Bronchus (tissue), 1 donor: ENCODE measurements around a stretch of chr15.

- PRO-cap: no peak
Measured at GRCh38 chr15:57516518-57517199, 75.0 kb upstream of the MYZAP start.

DNA sequence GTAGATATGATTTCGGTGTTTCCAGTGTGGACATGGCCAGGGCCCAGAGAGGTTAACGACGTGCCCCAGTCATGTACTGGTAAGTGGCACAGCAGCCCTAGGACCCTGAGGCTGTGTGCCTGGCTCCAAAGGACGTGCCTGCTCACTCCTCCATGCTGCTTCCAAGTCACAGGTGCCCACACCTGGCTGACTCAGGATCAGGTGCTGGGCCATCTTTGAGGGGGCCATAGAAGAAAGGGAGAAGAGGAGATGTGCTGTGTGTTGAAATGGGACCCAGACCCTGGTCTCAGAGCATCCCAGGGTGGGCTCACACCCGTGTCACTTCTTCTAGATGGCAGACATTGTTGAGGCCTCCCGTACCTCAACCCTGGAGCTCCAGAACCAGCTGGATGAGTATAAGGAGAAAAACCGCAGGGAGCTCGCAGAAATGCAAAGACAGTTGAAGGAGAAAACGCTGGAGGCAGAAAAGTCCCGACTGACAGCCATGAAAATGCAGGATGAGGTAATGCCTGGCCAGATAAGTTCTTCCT is 67.4 kb upstream of the MYZAP start:
- PRO-cap: no peak

GRCh38 chr15:57561320-57561724 is 30.4 kb upstream of the MYZAP start:
- PRO-cap: no peak

DNA sequence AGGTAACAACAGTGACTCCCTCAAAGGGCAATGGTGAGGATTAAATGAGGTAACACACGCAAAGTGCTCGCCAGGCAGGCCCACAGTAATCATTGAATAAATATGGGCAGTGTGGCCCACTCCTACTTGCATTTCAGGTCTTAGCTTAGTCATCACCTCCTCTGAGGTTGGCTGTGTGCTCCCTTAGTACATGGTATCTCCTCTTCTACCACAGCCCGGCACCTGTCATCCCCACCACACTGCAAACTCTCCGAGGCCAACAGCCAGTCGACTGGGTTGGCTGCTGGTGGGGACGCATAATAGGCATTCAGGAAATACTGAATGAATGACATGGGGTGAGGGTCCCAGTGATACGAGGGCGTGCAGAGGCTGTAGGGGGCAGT is 457 bp upstream of the MYZAP start:
- PRO-cap: no peak

DNA sequence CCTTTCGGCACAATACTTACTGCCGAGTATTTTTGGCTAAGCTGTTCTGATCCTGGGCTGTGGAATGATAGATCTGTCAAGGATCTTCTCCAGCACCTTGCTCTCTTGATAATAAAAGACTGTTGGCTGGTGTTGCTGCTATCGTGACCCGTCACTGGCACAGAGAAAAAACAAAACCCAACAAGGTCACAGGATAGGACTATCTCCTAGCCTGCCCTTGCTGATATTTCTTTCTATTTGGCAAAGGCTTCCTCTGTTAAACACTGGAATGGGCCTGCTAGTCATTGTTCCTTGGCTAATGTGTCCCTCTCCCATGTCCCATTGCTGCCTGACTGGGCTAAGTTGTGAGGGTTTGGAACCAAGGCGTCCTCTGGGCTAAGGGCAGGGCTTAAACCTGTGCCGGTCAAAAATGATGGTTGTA is 3.9 kb downstream of the MYZAP start:
- PRO-cap: no peak

DNA sequence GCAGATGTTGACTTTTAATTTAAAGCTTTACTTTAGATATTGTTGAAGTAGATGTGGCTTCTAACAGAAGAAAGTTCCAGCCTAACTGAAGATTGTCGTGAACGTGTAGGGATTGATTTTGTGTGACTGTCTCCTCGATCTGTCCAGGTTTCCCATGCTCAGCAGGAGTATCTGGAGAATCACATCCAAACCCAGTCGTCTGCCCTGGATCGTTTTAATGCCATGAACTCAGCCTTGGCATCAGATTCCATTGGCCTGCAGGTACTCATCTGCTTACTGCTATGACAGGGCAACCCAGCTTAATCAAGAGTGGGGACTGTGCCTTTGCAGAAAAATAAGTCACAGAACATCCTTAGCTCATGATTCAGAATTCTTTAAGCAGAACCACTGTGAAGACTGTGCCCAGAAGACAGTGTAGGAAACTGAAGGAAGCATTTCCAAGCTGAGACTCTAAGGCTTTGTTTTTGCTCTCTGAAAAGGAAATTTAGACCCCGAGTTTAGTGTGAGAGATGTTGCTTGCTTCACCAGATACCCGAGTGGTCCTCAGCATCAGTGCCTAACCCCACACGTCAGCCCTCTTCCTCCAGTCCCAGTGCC is 34.0 kb downstream of the MYZAP start:
- PRO-cap: no peak

DNA sequence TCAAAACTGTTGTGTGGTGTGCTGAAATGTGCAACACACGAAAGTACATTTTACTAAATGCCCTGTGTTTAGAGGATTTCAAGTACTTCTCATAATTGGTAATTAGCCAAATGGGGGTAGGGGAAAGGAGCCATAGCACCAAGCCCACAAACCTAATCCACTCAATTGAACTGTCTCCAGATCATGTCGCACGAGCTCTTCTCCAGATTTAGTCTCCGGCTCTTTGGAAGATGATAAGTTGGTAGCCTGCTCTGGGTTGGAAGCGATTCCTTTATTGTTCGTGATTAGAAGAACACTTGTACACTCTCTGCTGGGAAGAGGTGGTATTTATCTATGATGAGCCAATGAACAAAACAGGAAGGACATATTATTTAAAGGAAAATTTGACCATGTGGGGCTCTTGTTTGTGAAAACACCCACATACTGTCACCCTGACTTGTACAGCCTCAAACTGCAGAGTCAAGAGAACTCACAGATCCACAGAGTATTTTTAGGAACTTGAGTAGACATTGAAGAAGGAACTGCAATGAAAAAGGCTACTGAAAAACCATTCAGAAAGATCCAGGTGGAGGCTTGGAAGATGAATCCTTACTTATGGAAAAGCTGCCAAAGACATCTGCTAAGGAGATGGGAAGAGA is 54.4 kb downstream of the MYZAP start:
- PRO-cap: no peak

DNA sequence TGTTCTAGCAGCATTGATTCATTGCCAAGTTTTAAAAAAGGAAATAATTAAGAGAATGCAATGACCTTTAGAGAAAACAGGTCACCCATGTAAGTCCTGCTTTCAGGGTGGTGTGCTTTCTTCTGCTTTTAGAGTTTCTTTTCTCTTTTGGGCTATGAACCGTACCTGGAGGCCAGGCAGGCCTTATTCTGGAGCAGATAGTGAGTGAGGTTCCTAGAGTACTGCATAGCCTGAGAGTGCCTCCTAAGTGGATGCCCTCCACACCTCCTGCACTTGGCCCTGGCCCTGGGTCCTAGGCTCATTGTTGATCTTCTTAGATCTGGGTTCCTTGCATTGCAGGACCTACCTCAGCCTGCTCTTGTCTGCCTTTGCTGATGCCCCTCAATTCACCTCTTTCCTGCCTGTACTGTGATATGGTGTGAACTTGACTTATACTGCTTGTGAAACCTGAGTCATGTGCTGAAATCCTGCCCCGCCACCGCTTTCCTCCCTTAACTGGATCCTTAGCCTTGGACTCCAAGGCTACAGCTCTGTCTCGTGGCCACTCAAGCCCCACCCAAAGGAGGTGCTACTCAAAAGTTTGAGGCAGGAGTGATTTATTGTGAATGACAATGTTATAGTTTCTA is 55.9 kb downstream of the MYZAP start:
- PRO-cap: no peak

DNA sequence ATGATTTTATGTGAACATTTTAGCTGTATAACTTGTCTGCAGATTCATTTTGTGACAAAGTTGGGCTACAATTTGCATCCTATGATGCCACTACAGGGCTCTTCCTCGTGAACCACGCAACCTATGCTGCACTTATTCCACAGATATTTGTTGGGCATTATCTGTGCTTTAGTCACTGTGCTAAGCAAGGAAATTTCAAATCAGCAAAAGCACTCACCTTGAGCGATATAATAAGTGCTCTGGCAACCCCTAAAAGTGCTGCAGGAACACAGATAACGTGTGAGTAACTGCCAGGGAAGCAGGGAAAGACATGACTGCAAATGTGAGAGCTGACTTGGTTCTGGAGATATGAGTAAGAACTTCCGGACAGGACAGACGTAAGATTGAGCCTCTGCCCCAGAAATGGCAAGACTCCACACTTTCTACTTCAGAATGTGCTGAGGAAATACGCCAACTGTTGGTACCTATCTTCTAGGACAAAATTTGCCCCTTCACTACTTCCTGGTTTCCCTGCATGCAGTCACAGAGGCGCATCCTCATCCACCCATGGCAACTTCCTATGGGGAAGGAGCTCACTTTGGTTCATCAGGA is 41.5 kb downstream of the AQP9 start:
- PRO-cap: no peak

GRCh38 chr15:58285180-58285878 is 146.5 kb upstream of the LIPC start:
- PRO-cap: no peak

GRCh38 chr15:58331206-58331541 is 100.6 kb upstream of the LIPC start:
- PRO-cap: no peak

DNA sequence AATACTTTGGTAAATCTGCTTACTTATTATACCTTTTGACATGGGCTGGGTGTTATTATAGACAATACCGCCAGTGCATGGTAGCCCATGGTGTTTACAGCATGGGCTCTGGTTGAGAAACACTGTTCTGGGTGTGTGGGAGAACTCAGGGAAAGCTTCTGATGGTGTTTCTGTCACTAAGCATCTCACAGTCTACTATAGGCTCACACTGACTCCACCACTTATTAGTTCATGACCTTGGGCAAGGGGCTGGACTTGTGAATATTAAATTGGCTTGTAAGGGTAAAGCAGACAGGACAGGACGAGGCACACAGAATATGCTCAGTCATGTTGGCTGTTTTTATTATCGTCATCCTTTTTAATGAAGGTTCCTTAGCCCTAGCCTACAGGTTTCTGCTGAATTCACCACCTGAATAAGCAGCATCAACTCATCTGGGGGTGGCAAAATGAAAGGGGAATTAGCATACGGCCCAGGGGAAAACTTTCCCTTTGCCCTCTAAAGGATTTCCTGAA is 39.7 kb upstream of the LIPC start:
- PRO-cap: no peak

DNA sequence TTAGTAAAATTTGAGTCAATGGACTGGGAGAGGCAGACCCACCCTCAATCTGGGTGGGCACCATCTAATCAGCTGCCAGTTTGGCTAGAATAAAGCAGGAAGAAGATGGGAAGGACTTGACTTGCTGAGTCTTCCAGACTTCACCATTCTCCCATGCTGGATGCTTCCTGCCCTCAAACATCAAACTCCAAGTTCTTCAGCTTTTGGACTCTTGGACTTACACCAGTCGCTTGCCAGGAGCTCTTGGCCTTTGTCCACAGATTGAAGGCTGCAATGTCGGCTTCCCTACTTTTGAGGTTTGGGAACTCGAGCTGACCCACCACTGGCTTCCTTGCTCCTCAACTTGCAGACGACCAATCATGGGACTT is 8.6 kb upstream of the LIPC start:
- PRO-cap: no peak

GRCh38 chr15:58432400-58432983 is 701 bp downstream of the LIPC start:
- PRO-cap: no peak

GRCh38 chr15:58475489-58476071 is 43.8 kb downstream of the LIPC start:
- PRO-cap: no peak

GRCh38 chr15:58549692-58550318 is 118.0 kb downstream of the LIPC start:
- PRO-cap: no peak

- PRO-cap: no peak
Measured at GRCh38 chr15:58602084-58602820, 147.3 kb downstream of the ADAM10 start.

GRCh38 chr15:58873154-58873555 is 60.3 kb downstream of the SLTM start:
- PRO-cap: no peak

- PRO-cap: no peak
Measured at GRCh38 chr15:58894327-58894764, 39.1 kb downstream of the SLTM start.

- PRO-cap: unidirectional peak, plus-strand start at chr15:58932245
Measured at GRCh38 chr15:58932098-58932626, 1.3 kb downstream of the SLTM start.